IMR-90 (cell line): ENCODE measurements around a stretch of chr1.

- RRBS, result no CpG with 5 or more reads among the region's 2 CpGs
CAGE:
- cytosol, long polyA plus RNA, result no peak
- long polyA plus RNA, result no peak
- nucleus, long polyA plus RNA, result no peak
Measured at GRCh38 chr1:57034765-57035090, 68.9 kb upstream of the C8B start.

DNA sequence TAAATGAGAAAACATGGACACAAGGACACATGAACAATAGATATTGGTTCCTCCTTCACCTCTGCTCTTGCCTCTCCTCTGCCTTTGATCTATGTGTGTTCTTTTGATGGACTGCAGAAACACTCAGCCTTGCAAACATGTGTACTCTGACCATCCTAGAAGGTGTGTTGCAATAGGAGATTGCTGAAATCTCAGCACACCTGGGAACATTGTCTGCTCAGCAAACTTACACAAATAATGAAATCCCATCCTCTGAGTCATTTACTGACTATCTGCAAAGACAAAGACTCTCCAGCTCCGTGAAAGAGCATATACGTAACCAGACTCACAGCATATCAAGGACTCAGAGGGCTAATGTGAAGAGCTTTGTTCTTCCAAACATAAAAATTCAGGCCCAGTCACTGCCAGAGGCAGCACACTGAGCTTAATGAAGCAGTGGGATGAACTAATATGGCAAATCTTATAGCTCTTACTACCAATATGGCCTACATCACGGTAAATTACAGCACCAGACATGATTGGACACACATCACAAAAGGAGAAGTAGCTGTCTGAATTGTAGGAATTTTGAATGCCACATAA lies 143.6 kb downstream of the DAB1 start:
- RRBS, result no CpG with 5 or more reads among the region's 3 CpGs
CAGE:
- cytosol, long polyA plus RNA, result no peak
- long polyA plus RNA, result no peak
- nucleus, long polyA plus RNA, result no peak

DNA sequence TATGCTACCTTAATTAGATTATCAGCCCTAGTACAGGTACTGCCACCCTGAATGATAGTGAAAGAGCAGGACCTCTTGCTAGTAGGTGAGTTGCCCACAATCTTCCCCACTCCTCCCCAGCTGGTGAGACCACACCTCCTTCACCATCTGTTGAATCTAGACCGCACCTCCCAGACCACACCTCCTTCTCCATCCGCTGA lies 116.6 kb downstream of the DAB1 start:
- RRBS, result no CpG with 5 or more reads among the region's 2 CpGs
CAGE:
- cytosol, long polyA plus RNA, result no peak
- long polyA plus RNA, result no peak
- nucleus, long polyA plus RNA, result no peak

DNA sequence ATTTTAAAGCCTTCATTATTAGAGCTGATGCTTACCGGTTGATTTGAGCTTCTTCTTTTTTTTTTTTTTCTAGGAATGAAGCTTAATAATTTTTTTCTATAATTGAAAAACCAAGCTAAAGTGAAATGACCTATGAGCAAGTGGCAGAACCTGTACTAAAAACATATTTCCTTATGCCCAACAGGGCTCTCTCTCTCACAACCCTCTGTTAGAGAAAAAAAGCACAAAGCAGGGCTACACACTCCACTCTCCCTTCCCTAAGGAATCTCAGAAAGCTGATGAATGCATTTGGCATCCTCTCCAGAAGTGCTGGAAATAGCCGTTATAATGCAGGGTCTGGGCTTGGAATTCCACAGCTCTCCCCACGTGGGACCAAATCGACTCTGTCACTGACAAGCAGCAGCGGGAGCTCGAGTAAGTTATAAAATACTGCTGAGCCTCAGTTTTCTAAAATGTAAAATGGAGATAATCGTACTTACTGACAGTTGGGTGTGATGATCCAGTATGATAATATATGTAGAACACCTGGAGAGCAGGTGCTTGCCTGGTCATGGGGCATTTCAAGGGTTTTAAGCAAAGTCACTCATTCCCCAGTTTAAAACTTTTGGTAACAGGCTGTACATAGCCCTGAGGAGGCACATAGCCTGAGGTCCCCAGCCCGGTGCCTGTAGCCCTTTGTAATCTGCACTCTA lies 175.4 kb upstream of the DAB1 start:
- RRBS, result no CpG with 5 or more reads among the region's 8 CpGs
CAGE:
- cytosol, long polyA plus RNA, result no peak
- long polyA plus RNA, result no peak
- nucleus, long polyA plus RNA, result no peak

- RRBS, result 3% methylated on average over 8 of the region's 46 CpGs
CAGE:
- cytosol, long polyA plus RNA, result no peak
- long polyA plus RNA, result no peak
- nucleus, long polyA plus RNA, result no peak
Measured at GRCh38 chr1:58249417-58250029, 297.0 kb downstream of the OMA1 start.

GRCh38 chr1:58584173-58584914 lies 7.3 kb upstream of the TACSTD2 start:
- RRBS, result no CpG with 5 or more reads among the region's 8 CpGs
CAGE:
- cytosol, long polyA plus RNA, result no peak
- long polyA plus RNA, result no peak
- nucleus, long polyA plus RNA, result no peak

CAGE:
- cytosol, long polyA plus RNA, result no peak
- long polyA plus RNA, result no peak
- nucleus, long polyA plus RNA, result no peak
Measured at GRCh38 chr1:58617230-58617609, 40.2 kb upstream of the TACSTD2 start.

- RRBS, result no CpG with 5 or more reads among the region's 2 CpGs
CAGE:
- cytosol, long polyA plus RNA, result no peak
- long polyA plus RNA, result no peak
- nucleus, long polyA plus RNA, result no peak
Measured at GRCh38 chr1:58655769-58656546, 43.9 kb downstream of the MYSM1 start.

DNA sequence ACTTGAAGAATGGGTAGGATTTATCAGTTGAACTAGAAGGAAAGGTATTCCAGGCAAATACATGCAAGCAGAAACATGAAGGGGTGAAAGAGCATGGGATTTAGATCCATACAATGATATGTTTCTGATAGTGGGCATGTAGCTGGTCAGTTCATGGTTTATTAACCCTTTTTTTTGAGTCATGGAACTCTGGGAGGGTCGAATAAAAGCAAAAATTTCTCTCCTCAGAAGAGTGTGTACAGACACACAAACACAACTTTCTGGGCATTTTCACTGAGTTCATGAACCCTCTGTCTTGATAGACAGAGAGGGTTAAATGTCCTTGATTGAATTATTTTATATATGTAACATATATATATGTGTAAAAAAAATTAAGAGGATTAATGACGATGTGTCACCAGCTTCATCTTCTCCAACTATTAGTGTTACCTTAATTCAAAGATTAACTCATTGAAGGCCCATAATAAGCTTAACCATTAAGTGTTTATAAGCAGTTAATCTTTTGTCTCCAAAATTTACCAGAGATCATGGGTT lies 4.7 kb downstream of the JUN start:
- RRBS, result no CpG with 5 or more reads among the region's 2 CpGs
CAGE:
- cytosol, long polyA plus RNA, result no peak
- long polyA plus RNA, result no peak
- nucleus, long polyA plus RNA, result no peak

DNA sequence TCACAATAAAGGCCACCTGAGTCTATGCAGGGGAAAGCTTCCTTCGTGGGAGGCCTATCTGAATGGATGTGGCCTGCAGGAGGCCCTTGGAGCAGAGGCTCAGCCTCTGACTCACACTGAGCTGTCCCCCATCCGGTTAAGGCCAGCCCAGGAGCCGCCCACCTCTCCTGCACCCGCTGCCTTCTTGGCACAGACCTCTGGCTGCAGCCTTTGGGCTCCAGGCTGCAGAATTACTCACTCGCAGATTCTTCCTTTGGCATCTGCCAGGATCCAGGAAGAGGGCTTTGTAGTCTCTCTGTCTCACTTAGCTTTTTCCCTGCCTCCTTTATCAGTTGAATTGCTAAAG lies 65.0 kb upstream of the JUN start:
- RRBS, result no CpG with 5 or more reads among the region's 5 CpGs
CAGE:
- cytosol, long polyA plus RNA, result no peak
- long polyA plus RNA, result no peak
- nucleus, long polyA plus RNA, result no peak

DNA sequence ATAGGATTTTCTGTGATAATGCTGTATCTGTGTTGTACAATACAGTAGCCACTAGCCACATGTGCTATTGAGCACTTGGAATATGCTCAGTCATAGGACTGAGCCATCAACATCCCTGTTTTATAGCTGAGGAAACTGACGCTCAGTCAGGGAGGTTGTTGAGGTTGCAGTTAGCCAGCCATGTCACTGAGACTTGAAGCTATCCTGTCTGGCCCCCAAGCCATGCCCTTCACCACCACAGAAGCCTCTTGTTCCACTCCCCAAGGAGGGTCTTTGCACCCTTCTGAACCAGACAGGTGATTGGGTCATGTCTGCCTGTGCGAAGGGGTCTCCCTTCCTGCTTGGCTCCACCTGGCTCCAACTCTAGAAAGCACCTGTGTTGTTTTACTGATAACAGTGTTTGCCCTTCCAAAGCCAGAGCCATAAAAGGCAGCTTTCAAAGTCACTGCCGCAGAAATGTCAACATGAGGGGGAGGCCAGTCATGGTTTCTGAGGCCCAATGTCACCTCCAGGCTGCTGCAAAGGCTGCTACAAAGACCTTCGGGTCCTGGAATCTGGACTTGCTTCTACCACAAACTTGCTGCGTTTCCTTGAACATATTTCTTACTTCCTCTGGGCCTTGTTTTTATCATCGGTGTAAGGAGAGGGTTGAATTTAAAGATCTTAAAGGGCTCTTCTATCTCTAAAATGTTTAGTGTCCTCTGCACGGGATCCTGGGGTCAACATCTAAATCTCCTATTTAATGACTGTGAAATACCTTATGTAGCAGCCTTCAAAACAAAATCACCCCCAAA lies 101.4 kb upstream of the JUN start:
- RRBS, result no CpG with 5 or more reads among the region's 7 CpGs
CAGE:
- cytosol, long polyA plus RNA, result no peak
- long polyA plus RNA, result no peak
- nucleus, long polyA plus RNA, result no peak

GRCh38 chr1:58902790-58903138 lies 118.9 kb upstream of the JUN start:
- RRBS, result no CpG with 5 or more reads among the region's 4 CpGs
CAGE:
- cytosol, long polyA plus RNA, result no peak
- long polyA plus RNA, result no peak
- nucleus, long polyA plus RNA, result no peak

- RRBS, result no CpG with 5 or more reads among the region's 6 CpGs
CAGE:
- cytosol, long polyA plus RNA, result no peak
- long polyA plus RNA, result no peak
- nucleus, long polyA plus RNA, result no peak
Measured at GRCh38 chr1:58928500-58929040, 144.7 kb upstream of the JUN start.

- RRBS, result no CpG with 5 or more reads among the region's 4 CpGs
CAGE:
- cytosol, long polyA plus RNA, result no peak
- long polyA plus RNA, result no peak
- nucleus, long polyA plus RNA, result no peak
Measured at GRCh38 chr1:58932889-58933491, 149.1 kb upstream of the JUN start.

GRCh38 chr1:58968290-58969141 lies 184.7 kb upstream of the JUN start:
- RRBS, result no CpG with 5 or more reads among the region's 5 CpGs
CAGE:
- cytosol, long polyA plus RNA, result no peak
- long polyA plus RNA, result no peak
- nucleus, long polyA plus RNA, result no peak

DNA sequence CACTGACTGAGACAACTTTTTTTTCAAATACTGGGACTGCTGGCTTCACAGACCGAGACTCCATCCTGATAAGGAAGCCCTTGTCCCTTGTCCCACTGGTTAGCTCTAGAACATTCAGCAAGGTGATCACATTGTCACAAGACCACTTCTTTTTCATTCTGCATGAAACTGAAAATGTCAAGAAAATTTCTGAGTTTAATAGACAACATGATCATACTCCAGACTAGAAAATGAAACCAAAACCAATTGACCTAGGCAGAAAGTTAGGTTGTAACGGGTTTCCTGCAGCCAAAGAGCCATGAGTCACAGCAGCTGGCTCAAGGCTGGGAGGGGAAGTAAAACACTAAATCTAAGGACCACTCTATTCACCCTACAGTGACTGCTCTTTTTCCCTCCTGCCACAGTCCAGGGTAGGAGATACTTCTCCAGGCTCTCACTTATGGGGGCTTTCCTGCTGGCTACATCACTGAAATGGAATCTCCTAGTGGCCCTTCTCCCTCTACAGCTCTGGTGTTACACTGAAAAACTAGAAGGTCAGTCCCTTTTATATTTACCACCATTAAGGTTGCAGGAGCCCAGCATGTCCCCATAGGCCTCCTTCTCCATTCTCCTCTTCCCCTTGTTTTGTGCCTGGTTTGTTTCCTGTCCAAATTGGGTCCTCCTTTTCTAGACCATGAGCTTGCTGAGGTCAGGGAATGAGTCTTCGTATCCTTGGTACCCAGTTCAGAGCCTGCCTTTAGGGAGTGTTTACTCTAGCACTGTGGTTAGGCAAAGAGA lies 236.4 kb upstream of the JUN start:
- RRBS, result no CpG with 5 or more reads among the region's 3 CpGs
CAGE:
- cytosol, long polyA plus RNA, result no peak
- long polyA plus RNA, result no peak
- nucleus, long polyA plus RNA, result no peak

- RRBS, result no CpG with 5 or more reads among the region's 2 CpGs
CAGE:
- cytosol, long polyA plus RNA, result no peak
- long polyA plus RNA, result no peak
- nucleus, long polyA plus RNA, result no peak
Measured at GRCh38 chr1:59046673-59047135, 250.2 kb upstream of the FGGY start.

GRCh38 chr1:59298676-59299425 lies 2.0 kb downstream of the FGGY start:
- RRBS, result no CpG with 5 or more reads among the region's 6 CpGs
CAGE:
- cytosol, long polyA plus RNA, result no peak
- long polyA plus RNA, result no peak
- nucleus, long polyA plus RNA, result no peak

- RRBS, result no CpG with 5 or more reads among the region's 4 CpGs
CAGE:
- cytosol, long polyA plus RNA, result no peak
- long polyA plus RNA, result no peak
- nucleus, long polyA plus RNA, result no peak
Measured at GRCh38 chr1:59375204-59375765, 78.4 kb downstream of the FGGY start.

- RRBS, result no CpG with 5 or more reads among the region's 3 CpGs
CAGE:
- cytosol, long polyA plus RNA, result no peak
- long polyA plus RNA, result no peak
- nucleus, long polyA plus RNA, result no peak
Measured at GRCh38 chr1:59390398-59390731, 93.5 kb downstream of the FGGY start.